ENCODE data around the gene MXRA7.

- RRBS: 2% methylated on average over 8 of the region's 40 CpGs
Observed at GRCh38 chr17:76670520-76671862, 27.4 kb upstream of the ST6GALNAC1 start.

- RRBS: 4% methylated on average over 18 of the region's 63 CpGs
Observed at GRCh38 chr17:76710852-76712007, at the start of gene MXRA7. Gene MXRA7 (minus strand): TSS chr17:76710965.

DNA sequence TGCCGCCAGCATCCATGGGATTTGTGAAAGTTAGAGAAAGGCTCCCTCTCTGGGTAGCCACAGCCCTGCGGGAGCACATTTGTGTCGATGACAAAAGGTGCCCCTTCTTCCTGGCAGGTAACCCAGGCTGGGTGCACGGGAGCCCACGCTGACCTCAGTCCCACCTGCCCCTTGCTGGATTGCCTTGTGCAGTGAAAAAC is 56.3 kb downstream of the MGAT5B start:
- RRBS: no CpG with 5 or more reads among the region's 5 CpGs

DNA sequence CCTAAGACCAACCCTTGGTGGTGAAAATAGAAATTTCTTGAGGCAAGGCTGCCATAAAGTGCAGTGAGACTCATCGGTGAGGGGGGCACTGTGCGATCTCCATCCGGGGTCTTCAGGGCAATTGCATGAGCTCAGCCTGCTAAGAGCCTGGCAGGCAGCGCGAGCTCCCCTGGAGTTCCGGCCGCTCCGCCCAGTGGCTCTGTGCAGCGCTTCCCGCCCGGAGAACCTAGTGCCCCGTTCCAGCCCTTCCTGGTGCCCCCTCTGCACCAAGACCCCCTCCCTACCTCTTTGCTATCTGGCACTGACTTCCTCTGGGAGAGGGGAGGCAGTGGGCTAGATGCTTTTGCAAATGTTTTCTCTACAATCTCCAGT is 101.2 kb downstream of the MGAT5B start:
- RRBS: 2% methylated on average over 9 of the region's 12 CpGs

- RRBS: no CpG with 5 or more reads among the region's 16 CpGs
Observed at GRCh38 chr17:77099849-77100425, 40.8 kb upstream of the SEC14L1 start.

DNA sequence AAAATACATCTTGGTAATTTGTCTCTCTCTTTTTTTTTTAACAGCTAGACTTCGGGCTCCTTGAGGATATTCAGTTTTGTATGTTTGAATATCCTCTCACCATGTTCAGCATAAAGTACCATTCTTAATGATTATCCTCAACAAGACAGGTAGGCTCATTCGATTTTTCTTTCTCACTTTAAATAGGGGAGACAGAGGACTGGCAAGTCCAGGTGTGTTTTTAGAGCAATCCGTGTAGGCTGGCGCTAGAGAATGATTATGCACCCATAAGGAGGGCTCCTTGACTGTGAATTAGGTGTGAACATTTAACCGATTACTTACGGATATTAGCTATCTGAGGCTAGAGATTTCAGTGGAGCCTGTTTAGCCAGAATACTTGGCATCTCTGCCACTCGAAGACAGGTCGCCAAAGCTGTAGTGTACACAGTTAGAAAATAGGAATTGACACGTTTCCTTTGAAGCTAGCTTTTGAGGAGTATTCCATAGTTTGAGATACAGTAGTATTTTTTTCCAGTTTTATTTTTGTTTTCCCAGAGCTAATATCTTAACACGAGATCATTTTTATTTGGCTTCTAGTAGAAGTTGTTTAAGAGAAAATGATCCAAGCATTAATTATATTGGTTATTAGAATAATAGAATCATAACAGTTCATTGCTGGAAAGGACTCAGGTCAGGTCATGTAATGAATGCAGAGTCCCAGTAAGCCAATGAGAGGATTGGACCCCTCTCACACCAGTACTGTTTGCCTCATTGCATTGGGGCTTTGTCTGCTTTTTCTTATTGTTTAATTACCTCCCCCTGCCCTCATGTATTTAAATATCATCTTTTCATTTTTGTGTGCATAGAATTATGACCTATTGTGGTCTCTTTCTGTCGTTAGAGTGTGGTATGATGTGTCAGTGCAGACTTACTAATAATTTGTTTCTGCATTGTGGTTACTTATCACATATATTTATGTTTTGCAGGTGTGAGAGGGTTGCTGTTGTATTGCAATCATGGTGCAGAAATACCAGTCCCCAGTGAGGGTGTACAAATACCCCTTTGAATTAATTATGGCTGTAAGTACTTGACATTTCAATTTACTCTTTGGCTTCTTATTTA is 2.2 kb downstream of the SEC14L1 start:
- RRBS: no CpG with 5 or more reads among the region's 11 CpGs

DNA sequence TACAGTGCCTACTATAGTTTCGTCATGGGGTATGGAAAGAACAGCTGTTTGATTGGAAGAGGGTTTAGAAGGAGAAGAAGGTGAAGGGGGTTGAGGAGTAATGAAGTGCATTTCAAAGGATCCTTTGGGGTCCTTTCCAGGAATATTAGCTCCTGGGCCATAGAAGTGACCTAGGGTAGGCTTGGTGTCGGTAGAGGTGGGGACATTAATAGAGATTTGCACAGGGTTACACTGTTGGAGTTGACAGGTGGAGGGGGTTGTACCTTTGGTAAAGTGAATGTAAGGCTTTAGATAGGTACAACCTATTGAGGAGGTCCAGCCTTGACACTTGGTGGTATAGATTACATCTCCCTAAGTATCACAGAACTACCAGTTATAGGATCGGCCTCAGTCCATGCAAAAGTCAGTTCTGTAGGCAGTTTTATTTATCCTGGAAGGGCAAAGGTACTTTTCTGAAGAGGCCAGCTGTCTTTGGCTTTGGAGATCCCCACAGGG is 28.9 kb downstream of the SEC14L1 start:
- RRBS: no CpG with 5 or more reads among the region's 3 CpGs

DNA sequence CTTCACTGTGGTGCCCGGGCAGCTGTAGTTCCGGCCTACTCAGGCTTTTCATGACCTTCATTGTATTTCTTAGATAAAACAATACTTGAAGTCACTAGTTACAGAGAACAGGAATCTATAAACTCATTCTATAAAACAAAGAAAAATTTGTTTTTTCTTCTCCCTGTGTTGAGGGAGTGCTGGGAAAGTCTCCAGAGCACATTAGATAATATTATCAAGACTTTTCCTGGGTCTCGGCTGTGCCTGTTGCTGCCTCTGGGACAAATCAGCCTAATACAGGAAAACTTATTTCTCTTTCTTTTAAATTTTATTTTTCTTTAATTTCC is 34.7 kb downstream of the SEC14L1 start:
- RRBS: no CpG with 5 or more reads among the region's 3 CpGs

- RRBS: no CpG with 5 or more reads among the region's 7 CpGs
Observed at GRCh38 chr17:77182436-77182938, 41.7 kb downstream of the SEC14L1 start.

DNA sequence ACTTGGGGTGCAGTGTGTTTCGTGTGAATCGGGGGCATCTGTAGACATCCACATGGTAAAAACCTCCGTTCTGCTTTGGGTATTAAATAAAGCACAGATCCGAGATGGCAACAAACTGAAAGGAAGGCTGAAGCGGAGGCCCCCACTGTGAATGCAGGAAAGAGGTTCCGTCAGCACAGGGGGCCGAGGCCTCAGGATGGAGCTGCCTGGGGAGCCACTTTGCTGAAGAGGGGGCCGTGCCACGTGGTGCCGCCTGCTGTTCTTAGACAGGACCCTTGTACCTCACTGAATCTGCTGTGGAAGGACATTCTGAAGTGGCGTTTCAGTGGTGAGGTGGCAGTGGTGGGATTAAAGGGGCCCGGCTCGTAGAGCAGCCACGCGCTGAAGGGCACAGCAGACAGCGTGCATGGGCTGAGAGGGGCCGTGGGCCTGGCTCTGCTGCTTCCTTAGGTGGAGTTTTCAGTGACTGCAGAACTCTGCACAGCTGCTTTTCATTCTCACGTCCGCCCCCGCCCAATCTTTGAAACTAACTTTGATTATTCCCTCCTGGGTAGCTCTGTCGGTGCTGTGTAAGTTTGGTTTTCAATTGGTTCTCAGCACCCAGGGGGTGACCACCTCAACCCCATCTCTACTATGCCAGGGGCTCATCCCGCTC is 70.2 kb downstream of the SEC14L1 start:
- RRBS: no CpG with 5 or more reads among the region's 22 CpGs

DNA sequence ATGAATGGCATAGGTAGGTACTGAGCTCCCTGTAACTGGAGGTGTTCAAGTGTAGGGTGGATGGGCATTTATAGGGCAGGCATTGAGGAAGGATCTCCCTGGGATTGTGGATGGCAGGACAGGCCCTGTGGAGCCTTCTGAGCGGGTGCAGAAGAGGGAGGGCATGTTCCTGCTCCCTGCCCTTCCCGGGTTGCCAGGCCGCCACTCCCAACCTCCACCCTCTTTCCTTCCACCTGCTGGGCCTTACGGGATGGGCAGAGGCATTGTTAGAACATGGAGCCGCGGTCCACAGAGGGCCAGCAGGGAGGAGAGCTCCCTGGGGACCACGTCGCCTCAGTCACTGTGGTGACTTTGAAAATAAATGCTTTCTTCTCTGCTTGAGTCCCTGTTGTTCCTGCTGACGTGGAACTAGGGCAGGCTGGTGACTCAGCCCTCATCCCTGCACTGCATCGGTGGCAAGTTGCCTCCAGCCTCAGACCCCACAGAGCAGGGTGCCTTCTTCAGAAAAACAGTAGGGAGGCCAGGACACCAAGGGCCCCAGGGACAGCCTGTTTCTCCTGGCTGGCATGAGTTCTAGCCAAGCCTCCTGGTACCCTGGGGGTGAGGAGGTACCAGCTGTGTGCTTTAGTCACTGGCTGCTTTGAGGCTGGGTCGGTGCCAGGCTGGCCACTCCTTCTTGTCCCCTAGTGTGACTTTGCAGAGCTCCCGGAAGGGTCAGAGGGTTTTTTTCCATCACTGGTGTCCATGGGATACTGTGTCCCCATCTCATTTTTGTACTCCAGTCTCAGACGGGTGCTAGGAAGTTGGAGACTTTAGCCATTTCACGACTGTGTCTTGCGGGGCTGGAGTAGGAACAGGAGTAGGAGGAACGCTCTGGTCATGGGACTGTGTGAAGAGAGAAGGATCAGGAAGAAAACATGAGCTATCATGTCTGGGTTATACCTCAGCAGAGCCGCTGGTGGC is 84.5 kb downstream of the SEPTIN9 start:
- RRBS: no CpG with 5 or more reads among the region's 17 CpGs

DNA sequence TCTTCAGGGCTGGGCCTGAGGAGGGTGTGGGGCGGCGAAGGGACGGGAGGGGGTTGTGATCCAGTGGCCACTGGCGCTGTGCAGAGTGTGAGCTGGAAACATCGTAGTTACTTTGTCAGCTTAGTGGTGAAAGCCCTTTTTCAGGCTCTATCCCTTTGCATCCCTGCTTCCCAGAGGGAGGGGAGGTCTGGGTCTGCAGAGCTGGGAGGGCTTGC is 93.4 kb downstream of the SEPTIN9 start:
- RRBS: no CpG with 5 or more reads among the region's 5 CpGs

DNA sequence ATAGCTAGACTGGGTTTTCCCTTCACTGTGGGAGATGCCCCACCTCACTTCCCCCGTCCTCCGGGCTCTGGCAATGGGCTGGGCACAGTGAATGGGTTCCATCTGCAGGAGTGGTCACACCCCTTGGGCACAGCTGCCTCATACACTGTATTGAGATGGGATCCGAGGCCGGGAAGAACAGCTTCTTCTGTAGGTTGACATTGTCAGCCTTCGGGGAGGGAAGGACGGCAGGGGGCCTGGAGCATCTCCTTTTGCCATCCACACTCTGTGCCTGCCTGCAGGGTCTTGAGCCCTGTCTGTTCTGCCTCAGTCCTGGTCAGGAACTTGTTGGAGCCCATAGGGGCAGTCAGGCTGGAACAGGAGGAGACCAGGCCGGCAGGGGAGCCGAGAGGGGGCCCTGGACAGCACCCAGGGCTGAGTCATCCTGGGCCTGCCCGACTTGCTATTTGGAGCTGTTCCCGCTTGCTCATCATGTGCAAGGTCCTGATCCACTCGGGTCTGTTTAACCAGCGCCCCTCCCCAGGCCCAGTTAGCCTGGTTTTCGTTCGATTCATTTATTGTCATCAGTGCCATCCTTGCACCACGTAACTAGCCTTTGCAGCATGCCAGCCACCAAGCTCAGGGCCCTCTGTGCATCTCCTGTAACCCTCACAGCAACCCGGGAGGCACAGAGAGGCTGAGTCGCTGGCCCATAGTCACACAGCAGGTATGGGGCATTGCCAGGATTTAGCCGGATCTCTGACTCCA is 146.3 kb downstream of the SEPTIN9 start:
- RRBS: 33% methylated on average over 3 of the region's 18 CpGs

DNA sequence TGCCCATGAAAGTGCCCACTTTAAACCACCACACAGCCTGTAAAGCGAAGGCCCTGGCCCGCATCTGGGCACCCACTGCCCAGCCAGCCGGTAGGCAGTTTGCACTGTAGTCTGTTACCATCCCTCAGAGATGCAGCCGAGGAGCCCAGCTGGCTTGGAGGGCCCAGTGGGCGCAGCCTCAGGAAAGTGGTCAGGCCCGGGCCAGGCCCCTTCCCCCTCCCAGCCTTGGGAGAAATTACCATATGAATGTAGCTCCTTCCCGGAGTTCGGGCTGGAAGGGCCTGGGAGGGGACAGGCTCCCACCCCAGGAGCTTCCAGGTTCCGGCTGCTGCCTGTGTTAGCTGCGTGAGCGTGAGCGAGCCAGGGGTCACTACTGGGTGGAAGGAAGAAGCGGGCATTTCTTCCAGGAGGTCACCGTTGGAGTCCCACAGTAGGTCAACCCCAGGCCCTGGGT is 184.9 kb downstream of the SEPTIN9 start:
- RRBS: 24% methylated on average over 4 of the region's 14 CpGs

GRCh38 chr17:77734343-77734994 is 224.0 kb upstream of the TNRC6C start:
- RRBS: 5% methylated on average over 2 of the region's 19 CpGs

DNA sequence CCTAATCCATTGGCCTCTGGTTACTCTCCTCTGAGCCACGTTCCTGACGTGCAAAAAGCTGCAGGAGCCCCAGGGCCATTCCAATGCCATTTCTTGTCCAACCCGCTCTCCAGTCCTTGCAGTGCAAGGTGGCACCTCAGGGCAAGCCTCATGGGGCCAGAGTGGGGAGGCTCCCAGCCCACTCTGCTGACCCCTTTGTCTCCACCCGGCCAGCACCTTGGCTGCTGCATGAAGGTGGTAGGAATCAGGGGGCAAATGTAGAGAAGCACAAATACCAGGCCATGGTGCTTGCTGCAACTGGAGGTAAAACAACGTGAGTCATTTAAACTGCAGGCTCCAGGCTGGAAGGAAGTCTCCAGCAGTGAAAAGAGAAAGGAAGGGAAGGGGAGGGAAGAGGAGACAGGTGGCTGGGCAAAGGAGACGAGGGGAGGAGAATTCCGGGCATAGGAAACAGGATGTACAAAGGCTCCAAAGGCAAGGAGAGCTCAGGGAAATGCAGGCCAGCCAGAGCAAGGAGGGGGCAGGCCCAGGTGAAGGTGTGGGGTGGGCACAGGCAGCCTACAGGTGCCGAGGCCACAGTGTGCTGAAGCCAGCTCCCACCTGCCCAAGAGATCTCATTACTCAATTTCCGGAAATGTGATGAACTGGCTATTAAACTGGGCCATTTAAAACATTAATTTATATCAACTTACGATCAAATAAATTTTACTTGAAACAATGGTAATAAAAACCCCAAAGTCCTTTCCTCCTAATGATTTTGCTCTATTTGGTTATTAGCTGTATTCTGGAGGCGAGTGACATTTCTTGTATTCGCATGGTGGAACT is 168.1 kb upstream of the TNRC6C start:
- RRBS: no CpG with 5 or more reads among the region's 12 CpGs

GRCh38 chr17:77822384-77823154 is 135.9 kb upstream of the TNRC6C start:
- RRBS: 24% methylated on average over 3 of the region's 21 CpGs

DNA sequence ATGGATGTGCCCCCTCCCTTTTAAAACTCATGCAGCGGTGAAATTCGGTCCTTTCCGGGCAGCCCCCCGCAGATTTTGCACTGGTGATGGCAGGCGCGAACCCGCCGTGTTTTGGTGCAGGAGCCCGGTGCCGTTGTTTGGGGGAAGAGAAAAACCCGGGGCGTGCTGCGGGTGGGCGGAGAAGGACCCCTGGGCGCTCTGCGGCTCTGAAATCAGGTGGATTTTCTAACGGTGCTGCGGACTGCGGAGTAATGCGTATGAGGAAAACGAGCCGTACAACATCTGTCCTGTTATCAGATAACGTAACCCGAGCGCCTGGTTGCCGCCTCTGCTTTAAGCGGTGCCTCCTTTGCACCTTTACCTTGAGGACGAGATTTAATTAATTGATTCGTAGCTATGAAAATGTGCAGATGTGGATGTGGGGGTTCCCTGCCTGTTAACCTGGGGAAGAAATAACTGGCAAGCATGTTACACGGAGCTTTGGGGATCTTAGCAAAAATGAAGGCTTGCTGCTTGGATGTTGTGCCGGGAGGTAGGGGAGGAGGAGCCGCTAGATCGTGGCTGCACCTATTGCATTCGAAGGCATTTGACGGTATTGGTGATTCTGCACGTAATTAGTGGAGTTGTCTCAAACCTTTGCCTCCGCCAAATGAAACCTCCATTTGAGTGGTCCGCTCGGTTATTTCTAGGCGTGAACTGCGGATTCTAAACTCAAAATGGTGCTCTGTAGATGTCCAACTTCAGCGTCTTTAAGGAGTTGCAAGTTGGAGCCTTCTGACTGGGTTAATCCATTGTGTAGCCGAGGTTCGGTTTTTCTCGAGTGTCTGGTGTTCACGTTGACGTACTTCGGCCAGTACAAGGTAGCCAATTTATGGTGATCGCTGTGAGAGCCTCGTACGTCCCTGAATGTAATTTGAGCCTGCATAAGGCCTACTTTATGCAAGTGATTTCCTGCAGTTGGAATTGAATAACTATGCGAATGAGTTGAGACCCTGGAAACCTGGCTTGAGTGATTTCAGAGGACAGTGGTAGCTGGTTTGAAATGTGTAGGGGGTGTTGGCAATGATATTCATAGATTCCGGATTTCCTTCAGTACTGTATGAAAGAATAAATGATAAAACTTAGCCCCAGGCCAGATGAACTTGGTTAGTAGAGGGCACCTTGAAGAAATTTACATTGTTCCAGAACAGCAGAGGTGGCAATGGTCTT is 1.4 kb downstream of the TNRC6C start:
- RRBS: 1% methylated on average over 9 of the region's 53 CpGs

- RRBS: no CpG with 5 or more reads among the region's 1 CpG
Observed at GRCh38 chr17:77983034-77983272, 24.4 kb downstream of the TNRC6C start.

GRCh38 chr17:78106103-78107019 is 22.2 kb downstream of the TMC6 start:
- RRBS: no CpG with 5 or more reads among the region's 17 CpGs